Natural killer cell (primary cell): ENCODE measurements around a stretch of chr14.

DNA sequence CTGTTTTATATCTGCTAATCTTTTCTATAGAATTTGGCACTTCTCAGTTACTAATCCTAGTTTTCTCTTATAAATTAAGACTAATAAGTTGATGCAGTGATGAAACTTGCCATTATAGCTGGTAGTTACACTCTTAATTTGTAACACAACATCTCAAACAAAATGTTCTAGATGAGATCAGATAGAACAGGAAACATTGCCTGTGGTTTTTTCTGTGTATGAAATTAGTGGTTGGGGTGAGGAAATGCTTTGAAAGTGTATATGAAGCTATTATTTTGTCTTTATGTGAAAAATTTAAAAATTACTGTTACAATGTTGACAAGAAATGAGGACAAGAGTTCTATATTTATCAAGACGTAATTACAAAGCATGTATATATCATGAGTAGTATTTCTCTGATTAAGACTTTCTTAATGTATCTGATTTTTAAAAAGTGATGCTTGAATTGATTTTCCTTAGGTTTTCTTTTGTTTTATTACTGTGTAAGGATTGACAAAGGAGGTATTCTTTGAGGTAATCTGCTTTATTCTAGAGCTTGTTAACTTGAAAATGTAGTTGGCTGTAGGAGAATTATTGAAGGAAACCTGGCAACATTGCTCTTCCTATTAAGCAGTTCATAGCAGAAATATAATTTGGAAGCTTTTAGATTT lies 92.0 kb downstream of the PCNX1 start:
- PRO-cap = no peak

DNA sequence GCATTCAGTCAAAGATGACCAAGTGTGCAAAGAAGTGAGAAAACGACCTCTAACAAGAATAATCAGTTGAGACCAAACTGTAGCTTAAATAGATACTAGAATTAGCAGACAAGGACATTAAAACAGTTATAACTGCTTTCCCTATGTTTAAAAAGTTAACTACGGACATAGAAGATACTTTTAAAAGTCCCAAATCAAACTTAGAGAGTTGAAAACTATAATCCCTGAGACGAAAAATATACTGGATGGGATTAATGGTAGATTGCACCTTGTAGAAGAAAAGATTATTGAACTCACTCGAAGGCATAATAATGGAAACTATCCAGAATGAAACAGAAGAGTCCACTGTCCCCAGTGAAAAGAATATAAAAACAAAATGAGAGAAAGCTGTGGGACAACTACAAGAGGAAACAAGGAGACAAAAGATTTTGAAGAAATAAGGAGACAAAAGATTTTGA lies 107.1 kb downstream of the PCNX1 start:
- PRO-cap = no peak

- PRO-cap = no peak
Measured at GRCh38 chr14:71142796-71143447, 177.4 kb upstream of the SIPA1L1 start.

GRCh38 chr14:71187495-71188039 lies 132.7 kb upstream of the SIPA1L1 start:
- PRO-cap = no peak

- PRO-cap = bidirectional peak, plus-strand start at chr14:71321064, minus-strand start at chr14:71321063
Measured at GRCh38 chr14:71320831-71321216, 548 bp downstream of the SIPA1L1 start.

- PRO-cap = no peak
Measured at GRCh38 chr14:71321632-71322593, 1.6 kb downstream of the SIPA1L1 start.

GRCh38 chr14:71346129-71346809 lies 26.0 kb downstream of the SIPA1L1 start:
- PRO-cap = no peak

GRCh38 chr14:71350362-71350985 lies 30.2 kb downstream of the SIPA1L1 start:
- PRO-cap = no peak

DNA sequence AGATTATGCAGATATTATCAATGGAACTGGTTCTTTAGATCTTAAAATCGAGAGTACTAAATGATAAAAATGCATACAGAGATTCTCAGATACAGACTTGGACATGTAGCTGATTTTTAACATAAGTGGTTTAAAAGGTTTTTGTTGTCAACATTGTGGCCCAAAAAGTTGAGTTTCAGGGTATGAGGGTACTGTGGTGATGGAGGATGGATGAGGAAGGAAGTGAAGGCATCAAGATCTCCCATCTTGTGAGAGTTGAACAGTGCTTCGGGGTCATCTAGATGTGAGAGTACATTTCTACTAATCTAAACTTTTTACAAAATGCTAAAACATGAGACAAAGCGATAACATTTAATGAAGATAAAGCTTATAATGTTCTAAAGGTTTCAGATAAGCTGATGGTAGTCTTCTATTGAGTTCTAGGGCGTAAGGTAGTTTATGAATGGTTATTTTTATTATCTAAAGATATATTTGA lies 39.6 kb downstream of the SIPA1L1 start:
- PRO-cap = no peak

DNA sequence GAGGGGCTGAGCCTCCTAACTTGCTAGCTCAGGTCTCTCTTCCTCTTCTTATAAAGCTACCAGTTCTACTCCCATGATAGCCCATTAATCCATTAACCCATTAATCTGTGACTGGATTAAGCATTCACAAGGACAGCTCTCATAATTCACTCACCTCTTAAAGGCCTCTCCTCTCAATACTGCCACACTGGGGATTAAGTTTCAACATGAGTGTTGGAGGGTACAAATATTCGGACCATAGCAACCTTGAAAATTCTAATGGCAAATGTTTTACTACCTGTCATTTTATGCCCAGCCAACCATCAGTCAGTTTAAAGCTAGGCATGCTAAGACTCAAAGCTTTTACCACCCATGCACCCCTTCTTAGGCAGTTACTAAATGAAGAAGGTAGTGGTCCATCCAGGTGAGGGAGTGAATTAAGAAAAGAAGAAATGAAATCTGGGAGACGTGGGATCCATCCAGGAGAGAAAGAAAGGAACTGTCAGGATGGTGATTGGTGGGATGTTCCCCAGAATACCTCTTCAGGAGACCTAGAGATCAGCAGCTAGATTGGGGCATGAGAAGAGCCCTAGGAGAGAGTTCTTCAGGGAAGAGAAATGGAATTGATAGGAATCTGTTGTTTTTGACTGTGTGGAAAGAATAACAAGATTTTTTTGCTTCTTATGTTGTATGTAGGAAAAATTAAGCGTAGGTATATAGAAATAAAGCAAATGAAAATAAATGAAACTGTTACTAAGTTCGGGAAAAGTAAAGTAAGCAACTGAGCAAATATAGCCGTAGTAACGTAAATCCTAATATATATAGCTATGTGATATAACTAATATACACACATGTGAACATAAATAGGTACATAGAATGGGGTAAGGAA lies 252.0 kb downstream of the SIPA1L1 start:
- PRO-cap = no peak

DNA sequence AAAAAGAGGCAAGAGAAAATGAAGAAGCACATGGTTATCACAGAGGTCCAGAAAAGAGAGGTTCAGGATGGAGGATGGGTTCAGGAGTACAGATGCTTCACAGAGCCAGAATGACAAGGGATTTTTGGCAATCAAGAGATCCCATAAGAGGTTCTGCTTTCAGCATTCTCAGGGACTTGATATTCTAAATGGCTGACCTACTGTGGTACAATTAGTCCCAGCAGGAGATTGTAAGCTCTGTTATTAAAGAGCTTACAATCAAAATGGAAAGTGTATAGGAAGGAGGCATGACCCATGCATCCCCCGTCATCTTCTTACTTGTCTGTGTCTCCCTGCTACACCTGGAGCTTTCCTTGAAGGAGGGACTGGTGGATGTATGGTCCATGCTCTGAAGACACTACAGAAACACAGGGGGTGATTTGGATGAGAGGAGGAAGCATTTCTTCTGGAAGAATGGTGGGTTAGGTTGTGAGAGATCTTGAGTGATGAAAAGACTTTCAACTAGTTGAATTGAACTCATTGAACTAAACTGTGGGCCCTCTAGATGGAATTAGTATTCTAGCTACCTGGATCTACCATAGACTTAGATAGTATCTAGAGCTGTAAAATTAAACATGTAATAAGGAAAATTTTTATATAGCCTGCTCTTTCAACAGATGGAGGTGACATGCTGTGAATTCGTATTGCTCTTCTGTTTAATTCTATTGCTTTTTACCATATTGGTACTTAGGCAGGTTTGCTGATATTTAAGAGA lies 264.1 kb downstream of the SIPA1L1 start:
- PRO-cap = no peak

DNA sequence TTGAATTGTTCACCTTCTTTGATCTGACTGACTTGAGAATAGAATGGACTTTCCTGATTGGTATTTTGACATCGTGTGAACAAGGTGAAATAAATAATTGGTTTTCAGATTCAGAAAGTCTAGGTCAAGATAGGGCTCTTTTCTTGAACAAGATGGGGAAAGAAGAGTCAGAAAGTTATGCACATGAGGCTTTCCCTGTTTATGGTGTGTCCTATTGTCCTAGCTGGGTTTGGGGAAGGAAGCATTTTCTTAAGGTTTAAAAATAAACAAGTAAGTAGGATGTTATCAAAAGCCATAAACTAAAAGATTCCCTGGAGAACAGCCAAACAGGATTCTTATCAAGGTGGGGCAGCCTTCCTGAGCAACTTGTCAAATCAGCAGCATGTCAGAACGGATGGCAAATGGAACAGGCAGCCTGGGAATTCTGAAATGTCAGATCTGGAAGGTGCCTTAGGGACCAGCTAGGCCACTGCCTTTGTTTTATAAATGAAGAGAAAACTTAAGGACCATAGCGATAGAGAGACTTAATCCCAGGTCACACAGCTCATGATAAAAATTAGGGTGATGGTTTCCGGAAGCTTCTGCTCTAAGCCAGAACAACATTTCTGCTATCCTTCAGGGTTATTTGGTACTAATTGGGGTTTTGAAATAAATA lies 152.2 kb upstream of the RGS6 start:
- PRO-cap = no peak

DNA sequence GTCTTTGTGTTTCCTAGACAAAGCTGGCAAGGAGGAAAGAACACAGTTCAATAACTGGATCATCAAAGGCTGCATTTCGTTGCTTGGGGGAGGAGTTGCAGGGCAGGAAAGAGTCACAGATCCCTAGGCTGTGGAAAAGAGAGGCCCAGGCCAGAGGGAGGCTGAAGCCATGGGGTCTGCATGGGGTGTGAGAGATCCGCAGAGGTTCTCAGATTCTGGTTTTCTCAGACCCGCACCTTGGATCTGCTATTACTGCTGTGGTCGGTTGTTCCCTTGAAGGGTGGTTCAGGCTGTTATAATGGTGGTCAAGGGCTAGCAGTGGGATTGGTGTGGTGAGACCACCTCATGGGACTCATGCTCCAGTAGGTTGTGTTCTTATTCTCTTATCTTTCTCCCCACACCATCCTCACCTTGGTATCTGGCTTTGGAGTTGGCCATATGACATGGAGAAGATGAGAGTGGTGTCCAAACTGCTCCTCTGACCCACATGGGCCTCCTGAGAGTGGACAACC lies 364.8 kb downstream of the DPF3 start:
- PRO-cap = no peak

GRCh38 chr14:72679400-72680262 lies 214.3 kb downstream of the DPF3 start:
- PRO-cap = no peak

GRCh38 chr14:72714700-72715141 lies 179.2 kb downstream of the DPF3 start:
- PRO-cap = no peak

DNA sequence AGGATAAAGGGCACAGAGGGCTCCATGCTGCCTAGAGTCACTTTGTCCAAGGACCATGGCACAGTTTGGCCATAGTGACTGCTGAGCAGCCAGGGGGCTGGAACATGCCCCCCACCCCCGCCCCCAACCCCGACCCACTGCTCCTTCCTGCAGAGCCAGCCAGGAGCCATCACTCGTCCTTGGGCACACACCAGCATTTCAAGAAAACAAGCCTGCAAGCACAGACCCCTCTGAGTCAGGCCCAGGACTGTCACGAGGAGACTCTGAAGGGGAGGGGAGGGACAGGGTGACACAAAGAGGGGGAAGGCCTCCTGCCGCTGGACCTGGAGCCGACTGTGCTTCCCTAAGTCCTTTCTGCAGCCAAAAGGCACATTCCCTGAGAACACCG lies 101.9 kb downstream of the DPF3 start:
- PRO-cap = no peak

DNA sequence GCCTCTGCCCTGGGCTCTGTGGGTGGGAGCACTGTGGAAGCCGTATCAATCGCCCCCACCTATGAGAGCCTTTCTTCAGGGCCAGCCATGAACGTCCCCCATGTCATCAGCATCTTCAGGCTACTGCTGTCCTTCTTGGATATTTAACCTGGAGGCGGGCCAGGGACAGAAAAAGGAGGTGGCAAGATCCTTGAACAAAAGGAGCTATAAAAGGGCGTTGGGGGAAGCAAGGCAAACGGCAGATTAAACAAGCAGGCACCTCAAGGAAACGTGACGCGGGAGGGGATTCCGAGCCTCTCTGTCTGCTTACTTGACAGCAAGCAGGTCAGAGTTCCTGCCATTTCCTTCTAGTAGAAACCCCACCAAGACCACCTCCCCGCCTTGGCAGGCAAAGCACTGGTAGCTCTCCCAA lies 63.0 kb downstream of the DPF3 start:
- PRO-cap = no peak

DNA sequence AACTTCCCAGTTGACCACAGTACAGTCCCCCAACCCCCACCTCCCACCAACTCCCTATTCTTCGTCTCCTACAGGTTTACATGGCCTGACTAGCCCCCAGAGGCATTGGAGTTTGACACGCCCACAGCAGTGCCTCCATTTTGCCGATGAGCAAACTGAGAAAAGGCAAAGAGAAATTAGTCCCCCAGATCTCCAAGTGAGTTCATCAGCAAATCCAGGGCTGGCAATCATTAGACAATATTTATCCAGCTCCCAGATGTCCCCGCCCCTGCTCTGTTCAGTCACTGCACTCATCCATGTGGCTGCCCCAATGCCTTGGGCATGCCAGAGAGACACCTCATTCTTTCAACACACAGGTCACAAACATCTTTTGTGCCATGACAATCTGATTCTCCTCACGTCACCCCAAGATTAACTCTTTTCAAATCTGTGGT lies 43.6 kb downstream of the DPF3 start:
- PRO-cap = no peak

GRCh38 chr14:72894444-72895268 lies 755 bp upstream of the DPF3 start:
- PRO-cap = no peak

- PRO-cap = no peak
Measured at GRCh38 chr14:72924376-72924736, 1.9 kb upstream of the DCAF4 start.